ENCODE measurements around a stretch of chr2.

GRCh38 chr2:202724632-202725251 lies 90.0 kb downstream of the FAM117B start:
- RRBS = no CpG with 5 or more reads among the region's 2 CpGs

- RRBS = no CpG with 5 or more reads among the region's 17 CpGs
Observed at GRCh38 chr2:203190431-203190949, 48.3 kb upstream of the CYP20A1 start.

DNA sequence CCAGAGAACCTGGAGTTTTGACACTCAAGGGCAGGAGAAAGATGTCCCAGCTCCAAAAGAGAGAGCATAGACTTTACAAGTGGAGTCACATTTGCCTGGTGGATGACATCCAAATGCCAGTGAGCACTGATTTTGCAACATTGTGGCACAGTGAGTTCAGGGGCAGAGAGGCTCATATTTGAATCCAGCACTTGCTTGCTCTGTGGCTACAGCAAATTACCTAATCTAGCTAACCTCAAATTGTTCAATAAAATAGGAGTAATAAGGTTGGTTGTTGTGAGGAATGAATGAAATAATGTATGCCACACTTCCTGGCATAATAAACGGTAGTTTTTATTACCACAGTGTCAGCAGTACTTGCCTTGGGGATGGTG lies 69.5 kb upstream of the CD28 start:
- RRBS = no CpG with 5 or more reads among the region's 1 CpG

DNA sequence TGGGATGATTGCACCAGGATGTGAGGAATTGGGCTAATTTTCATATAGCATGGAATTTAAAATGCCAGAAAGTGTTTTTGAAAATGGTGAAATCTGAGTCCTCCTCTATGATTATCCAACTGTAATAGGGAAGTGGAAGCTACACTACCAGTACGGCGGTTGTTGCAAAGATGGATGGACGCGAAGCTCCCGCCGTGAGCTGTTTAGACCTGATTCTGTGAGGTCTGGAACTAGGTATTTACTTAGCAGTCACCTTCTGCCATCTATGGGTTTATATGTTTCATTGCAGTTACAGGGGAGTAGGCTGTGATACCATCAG lies 52.4 kb upstream of the CTLA4 start:
- RRBS = no CpG with 5 or more reads among the region's 6 CpGs

DNA sequence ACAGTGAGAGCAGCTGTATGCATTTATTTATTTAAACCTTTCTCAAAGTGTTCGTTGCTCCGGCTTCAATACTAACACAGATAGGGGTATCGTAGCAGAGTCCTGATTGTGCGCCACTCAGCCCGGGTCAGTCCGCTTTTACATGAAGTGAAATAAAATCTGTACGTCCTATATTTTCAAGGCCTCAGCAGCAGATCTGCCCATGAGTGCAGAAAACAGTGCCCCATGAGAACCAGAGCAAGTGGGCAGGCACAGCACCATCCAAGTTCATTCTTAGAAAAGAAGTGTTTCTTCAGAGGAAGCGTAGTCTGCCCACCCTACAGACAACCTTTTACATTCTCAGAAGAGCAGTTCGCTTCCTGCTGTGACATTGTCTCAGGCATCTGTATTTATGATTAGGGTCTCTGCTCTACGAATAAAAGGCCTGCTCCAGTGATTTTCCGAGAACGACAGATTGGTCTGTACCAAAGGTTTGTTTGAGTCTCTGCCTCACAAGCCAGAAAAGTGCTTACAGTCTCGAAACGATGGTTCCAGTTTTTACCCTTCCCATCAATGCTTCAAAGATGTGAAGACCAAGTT lies 31.7 kb upstream of the CTLA4 start:
- RRBS = 95% methylated on average over 3 of the region's 14 CpGs

DNA sequence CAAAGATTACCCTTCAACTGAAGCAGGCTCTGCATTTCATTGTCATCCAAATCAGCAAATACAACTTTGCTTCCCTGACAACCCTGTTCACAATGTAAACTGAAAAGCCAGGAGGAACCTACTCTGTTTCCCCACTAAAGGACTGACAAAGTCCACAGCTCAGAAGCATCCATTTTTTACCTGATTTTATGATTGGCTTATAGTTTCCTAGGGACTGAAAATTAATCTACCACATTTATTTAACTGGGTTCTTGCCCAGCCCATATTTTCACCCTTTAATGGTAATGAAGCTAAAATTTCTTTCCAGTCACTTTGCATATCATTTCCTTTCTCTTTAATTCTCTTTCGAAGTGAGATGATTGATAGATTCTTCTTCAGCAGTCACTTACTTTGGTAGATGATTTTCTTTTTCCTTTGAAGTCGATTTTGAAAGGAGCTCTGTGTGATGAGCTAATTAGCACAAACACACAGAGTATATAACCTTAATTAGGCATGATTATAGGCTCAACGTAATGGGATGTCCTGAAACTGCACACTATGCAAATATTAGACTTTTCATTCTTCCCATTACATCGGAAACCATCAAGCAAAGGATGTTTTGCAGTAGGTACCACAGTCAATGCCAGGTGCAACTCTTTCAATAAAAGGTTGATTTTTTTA lies 6.5 kb upstream of the CTLA4 start:
- RRBS = no CpG with 5 or more reads among the region's 4 CpGs

DNA sequence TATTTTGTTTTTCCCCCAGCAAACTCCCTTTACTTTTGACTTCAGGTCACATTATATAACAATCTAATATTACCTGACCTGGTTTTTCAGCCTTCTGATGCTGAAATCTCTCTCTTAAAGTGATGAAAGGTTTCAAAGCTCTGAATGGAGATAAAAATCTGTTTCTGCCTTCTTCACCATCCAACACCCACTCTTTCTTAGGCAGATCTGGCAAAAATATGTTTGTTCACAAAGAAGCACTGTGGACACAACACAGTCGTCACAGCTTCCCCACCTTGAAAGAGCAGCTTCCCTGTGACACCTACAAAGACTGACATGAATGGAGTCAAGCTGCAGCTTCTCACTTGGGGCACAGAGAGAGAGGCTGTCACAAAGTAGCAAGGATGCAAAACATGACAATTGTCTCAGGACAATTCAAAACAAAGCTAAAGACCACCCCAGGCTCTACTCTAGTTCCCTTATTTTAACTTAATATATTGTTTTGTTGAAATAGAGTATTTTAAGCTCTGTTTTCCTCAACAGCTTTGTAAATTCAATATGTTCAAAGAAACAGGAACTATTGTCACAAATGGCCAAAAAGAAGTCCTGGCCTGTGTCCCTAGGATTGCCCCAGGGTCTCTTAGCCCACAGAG lies 86.6 kb downstream of the ICOS start:
- RRBS = no CpG with 5 or more reads among the region's 1 CpG

DNA sequence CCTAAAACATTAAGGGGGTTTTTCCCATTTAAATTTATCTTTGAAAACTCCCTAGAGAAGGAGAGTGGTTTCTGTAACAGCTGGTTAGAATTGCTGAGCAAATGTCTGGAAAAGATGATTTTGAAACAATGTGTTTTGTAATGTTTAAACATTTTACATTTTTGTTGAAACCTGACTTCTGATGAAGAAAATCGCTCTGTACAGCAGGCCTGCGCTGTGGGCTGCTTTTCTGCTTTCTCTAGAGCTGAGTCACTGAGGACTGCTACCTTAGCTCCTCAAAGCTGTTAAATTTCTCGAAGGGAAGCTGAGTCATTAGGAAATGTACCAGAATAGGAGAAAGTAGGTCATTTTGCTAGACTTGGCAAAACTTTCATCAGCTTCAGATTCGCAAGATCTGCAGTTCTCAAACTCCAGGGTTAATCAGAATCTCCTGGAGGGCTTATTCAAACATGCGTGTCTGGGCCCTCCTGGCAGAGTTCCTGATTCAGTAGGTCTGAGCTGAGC lies 297.4 kb downstream of the PARD3B start:
- RRBS = no CpG with 5 or more reads among the region's 5 CpGs

DNA sequence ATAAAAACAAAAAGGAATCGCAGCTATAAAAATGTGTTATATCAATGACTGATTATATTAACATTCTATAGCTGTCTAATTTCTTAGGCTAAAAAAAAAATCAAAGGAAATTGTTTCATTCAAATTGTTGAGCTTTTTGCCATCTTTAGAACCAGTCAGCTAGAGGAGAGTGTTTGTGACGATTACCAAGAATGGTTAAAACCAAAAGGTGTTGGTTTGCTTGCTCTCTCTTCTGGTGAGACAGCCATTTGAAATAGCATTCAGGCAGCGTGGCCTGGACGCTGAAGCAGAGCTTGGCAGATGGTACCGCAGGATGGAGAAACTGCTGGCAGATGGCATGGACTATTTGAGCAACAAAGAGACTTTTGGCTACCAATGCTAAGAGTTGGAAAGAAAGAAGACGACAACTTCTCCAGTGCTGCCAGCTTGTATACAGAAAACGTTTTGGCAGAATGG lies 314.9 kb downstream of the PARD3B start:
- RRBS = no CpG with 5 or more reads among the region's 7 CpGs

DNA sequence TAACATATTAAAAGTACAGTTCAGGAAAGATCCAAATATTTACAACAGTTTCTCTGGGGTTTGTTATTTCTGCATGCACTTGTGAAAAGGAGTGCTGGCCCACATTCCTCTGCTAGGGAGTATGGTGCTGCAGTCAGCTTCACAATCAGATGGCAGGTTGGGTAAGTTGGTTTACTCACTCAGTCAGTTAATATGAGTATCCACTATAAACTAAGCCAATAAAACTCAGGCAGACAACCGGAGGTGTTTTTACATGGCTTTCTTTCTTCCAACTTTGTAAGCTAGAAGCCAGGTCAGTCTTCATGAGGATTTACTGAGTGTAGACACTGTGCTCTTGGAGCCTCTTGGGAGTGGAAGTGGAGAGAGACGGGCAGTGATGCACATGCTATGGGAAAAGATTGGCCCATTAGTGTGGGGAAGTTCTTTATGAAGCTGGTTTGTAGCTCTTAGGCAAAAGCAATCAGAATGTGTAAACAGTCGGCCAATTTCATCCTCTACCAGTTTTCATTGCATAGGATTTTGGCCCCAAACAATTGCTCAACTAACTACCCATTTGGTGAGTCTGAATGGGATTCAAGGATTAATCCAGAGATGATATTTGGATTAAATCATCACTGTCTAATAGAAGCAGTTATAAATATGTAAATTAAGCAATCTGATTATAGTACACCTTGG lies 545.3 kb downstream of the PARD3B start:
- RRBS = no CpG with 5 or more reads among the region's 3 CpGs

GRCh38 chr2:205091798-205092648 lies 546.7 kb downstream of the PARD3B start:
- RRBS = no CpG with 5 or more reads among the region's 5 CpGs

GRCh38 chr2:205273239-205273844 lies 409.0 kb upstream of the NRP2 start:
- RRBS = no CpG with 5 or more reads among the region's 6 CpGs

DNA sequence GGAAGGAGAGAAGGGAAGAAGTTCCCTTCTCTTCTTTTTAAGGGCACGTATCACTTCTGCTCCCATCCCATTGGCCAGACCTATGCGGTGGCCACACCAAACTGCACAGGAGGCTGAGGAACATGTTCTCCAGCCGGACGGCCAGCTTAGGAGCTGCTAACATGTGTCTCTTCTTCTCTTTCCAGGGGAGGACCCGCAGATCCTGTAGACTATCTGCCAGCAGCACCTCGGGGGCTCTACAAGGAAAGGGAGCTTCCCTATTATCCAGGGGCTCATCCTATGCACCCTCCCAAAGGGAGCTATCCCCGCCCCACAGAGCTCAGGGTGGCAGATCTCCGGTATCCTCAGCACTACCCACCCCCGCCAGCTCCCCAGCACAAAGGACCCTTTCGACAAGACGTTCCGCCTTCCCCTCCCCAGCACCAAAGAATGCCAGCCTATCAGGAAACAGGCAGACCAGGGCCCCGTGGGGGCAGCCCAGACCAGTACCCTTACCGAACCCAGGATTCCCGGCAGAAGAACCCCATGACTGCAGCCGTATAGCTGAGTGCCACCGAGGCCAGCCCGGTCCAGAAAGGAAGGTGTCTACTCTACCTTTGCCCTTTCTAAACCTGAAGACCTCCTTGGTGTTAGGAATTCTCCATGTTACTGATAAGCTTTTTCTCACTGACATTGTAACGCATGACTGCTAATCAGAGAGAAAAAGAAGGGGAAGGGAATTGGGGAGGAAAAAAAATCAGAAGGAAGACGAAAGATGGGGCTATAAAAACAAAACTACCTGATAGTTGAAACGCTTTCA lies 66.8 kb upstream of the NRP2 start:
- RRBS = 96% methylated on average over 4 of the region's 21 CpGs

DNA sequence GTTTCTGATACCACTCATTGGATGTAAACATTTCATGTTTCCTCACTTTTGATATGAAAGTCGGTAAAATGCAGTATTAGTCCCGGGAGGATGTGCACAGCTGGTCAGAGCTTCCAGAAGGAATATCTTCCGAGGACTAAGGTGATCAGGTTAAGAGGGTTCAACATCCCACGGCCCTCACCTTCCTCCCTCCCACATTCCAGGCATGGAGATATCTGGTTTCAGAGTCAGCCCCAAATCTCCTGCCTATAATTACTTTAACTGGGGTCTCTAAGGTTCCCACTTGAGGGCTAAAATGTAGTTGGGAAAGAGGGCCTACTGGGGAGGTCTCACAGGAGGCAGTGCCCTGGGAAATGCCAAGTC lies 65.9 kb upstream of the NRP2 start:
- RRBS = no CpG with 5 or more reads among the region's 4 CpGs

GRCh38 chr2:205684842-205685253 lies 2.5 kb downstream of the NRP2 start:
- RRBS = no CpG with 5 or more reads among the region's 34 CpGs

- RRBS = no CpG with 5 or more reads among the region's 6 CpGs
Observed at GRCh38 chr2:205700099-205700600, 17.8 kb downstream of the NRP2 start.

- RRBS = no CpG with 5 or more reads among the region's 5 CpGs
Observed at GRCh38 chr2:205984456-205984855, 101.5 kb downstream of the INO80D start.

DNA sequence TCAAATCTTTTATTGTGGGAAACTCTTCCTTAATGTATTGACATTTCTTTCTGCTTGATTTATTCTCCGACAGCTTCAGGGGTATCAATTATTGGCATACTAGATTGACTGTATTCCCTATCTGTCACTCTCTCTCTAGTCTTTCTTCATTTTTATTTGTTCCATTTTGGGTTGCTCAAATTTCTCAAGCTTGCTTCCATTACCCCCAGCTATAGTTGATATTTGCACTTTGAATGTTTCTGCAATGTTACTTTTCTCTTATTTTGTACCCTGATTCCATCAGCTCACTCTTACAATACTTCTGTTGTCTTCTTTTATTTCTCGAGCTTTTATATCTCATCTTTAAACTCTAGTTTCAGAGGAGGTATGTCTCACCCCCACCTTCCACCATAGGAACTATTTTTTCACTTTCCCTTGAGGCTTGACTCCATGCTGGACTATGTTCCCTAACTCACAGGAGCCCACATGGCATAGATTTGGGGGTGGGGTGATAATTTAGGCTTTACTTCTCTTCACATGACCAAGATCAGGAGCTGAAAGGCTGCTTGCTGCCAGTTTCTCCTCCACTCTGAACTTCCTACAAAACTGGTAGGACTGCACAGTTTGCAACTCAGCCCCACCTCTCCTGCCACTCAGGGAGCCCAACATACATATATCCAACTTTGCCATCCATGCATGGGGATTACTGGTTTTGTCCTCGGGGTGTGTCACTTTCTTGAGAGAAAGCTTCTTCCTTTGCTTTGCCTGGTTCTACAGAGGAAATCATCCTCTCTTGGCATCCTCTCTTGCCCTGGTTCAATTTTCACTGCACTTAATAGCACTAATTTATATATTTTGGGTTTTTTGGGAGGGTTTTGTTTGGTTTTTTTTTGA lies 14.3 kb downstream of the INO80D start:
- RRBS = no CpG with 5 or more reads among the region's 3 CpGs

DNA sequence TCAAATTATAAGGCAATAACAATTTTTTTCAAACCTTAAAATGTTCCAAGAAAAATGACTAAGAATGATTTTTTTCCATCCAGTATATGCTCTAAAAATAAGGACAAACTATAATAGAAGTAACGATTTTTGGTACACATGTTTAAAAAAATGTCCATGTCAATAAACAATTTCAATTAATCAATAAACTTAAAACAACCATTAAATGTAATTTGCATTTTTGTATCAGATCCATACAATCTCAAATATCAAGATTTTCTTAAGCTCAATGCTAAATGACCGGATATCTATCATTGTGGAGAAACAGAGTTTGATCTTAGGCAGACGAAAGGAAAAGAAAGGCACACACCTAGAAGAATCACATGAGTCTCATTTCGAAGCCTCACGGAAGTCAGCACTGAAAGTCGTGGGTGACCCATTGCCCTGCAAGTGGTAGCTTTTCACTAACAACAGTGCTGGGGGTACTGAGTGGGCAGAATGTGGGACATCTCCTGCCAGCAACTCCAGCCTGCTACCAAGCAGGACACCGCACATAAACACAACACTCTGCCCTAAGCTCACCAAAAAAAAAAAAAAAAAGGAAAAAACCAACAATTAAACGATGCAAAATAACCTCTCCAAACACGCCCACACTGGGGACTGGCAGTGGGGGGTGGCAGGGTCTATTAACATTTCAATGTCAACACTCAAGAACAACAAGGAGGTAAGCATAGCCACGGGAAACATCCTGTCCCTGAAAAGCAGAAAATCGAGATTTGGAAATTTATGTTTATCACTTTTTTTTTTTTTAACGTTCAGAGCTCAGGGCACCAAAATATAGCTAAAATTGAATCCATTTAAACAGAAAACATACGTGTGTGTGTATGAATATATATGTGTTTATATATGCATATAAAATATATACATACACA lies 2.4 kb downstream of the INO80D start:
- RRBS = no CpG with 5 or more reads among the region's 13 CpGs

DNA sequence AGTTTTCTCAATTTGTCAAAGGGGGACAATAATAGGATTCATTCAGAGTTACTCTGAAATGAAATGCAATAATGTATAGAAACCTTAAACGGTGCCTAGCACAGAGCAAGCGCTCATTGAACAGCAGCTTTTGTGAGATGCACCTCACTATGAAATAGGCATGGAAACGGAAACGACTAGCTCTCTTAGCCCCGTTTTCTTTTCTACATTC lies 408 bp upstream of the ZDBF2 start:
- RRBS = no CpG with 5 or more reads among the region's 5 CpGs